Thyroid gland (tissue), 7 donors: ENCODE measurements around a stretch of chr14.

DNA sequence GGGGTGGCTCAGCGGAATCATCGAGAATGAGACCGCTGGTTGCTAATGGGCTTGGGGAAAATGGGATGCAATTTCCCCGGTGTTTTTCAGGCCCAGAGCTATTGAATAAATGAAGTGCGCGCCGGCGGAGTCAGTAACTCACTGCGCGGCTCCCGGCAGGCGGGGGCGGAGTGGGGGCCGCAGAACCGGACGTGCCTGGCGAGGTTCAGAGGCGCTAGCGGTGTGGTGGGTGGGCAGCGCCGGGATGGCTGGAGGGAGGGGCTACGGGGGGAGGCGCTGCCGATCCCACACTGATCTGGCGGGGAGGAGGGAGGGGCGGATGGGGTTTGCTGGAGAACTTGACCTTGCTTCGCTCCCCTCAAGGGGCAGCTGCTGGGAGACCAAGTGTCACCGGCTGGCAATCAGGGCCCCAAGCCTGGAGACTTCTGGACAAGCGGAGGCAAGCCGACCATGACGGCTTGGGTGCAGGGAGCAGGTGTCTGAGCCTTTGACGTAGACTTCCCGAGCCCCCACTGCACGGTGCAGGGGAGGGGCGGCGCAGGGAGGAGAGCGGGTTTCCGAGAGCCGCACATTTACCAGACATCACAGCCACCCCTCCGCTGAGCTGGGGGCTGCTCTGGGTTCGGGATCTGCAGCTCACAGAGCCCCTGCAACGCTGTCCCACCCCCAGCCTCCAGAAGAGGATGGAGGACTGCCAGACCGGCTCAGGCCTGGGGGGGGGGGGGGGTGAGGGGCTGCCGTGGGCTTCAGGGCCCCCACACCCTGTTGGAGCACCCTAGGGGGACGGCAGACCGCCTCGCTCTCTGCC lies 174.1 kb upstream of the RTL1 start:
- PRO-cap, 2 experiments = no peak in any of the 2 experiments
- RAMPAGE, long total RNA, 5 experiments = no peak in any of the 5 experiments

DNA sequence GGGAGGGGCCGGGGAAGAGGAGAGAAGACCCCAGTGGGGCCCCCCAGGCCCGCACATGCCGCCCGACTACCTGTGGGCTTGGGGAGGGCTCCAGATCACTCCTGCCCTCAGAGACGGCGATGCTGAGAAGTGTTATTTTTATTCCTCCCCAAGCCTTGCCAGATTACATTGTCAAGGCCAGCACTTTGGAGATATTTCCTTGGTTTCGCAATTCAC lies 285.9 kb upstream of the PPP2R5C start:
- PRO-cap, 2 experiments = no peak in any of the 2 experiments
- RAMPAGE, long total RNA, 5 experiments = no peak in any of the 5 experiments

GRCh38 chr14:101476350-101476887 lies 285.1 kb upstream of the PPP2R5C start:
- PRO-cap, 2 experiments = no peak in any of the 2 experiments
- RAMPAGE, long total RNA, 5 experiments = no peak in any of the 5 experiments

DNA sequence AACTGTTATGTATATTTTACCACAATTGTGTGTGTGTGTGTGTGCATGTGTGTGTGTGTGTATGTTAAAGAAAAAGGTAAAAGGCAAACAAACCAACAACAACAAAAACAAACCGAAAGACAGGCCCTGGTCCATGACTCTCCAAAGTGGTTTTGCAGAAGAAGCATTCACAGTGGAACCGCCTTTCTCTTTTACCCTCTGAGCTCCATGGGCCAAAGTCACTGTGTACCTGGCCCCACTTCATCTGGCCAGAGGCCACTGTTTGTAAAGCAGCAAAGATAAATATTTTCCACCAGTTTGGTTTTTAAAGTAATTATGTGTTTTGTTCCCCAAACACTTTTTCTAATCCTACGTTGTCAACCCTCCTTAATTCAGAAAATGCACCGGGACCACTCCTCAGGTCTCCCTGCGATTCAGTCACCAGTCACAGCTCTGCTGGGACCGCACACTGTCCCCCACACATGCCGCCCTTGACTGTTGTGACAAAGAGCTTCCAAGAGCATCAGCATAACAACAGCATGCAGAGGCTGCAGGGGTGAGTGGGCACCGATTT lies 265.7 kb upstream of the PPP2R5C start:
- PRO-cap, 2 experiments = no peak in any of the 2 experiments
- RAMPAGE, long total RNA, 5 experiments = no peak in any of the 5 experiments

DNA sequence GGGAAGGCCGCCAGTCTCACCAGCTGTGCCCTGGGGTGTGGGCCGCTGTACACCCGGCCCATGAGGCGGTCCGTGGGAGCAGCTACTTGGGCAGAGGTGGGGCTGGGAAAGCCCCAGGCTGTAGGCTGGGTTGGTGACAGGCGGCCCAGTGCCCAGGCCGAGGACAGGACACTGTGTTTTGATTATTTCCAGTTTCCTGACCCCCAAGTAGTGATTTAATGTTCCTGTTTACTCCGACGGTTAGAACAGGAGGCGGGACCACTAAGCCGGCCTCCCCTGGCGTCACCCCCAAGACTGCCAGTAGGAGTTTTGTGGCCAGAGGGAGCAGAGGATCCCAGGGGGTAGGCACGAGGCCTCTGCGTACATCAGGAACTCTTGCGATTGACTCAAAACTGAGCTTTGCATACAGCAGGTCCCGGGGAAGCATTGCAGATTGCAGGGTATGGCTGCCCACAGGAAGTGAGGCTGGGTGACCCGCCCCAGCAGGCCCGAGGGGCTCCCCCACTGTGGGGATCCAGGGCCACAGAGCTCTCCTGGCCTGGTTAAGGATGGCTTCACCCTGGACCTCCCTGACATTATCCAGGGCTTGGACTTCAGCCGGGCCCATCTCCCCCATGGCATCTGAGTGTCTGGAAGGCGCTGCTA lies 242.7 kb upstream of the PPP2R5C start:
- PRO-cap, 2 experiments = peak in 1 of 2 experiments; most common plus-strand start position 318 of the sequence (in 1); most common minus-strand start position 217 of the sequence (in 1)
- RAMPAGE, long total RNA, 5 experiments = no peak in any of the 5 experiments

DNA sequence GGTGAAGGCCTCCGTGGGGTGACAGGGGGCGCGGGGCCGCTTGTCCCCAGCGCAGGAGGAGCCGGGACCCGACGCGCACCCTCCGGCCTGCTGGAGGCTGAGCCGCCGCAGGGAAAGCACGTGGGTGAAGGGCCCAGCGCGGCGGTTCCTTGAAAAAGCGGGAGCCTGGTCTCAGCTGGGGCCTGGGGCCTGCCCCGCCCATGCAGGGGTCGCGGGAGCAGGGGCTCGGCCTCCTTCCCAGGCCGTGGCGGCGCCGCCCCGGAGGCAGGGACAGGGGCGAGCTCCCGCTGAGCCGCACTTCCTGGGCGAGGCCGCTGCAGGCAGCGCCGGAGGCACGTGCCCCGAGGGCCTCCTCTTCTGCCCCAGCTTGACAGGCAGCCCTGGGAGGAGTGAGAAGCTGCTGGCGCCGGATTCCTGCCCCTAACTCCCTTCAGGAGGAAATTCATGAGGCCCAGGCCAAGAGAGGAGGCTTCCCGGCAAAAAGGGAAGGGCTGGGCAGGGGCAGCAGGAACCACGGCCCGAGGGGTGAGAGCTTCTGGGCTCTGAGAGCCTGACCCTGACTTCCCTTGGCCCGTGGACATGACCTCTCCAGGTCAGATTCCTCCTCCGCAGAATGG lies 55.4 kb upstream of the PPP2R5C start:
- PRO-cap, 2 experiments = peak in 1 of 2 experiments; most common plus-strand start position 373 of the sequence (in 1); most common minus-strand start position 260 of the sequence (in 1)
- RAMPAGE, long total RNA, 5 experiments = no peak in any of the 5 experiments

DNA sequence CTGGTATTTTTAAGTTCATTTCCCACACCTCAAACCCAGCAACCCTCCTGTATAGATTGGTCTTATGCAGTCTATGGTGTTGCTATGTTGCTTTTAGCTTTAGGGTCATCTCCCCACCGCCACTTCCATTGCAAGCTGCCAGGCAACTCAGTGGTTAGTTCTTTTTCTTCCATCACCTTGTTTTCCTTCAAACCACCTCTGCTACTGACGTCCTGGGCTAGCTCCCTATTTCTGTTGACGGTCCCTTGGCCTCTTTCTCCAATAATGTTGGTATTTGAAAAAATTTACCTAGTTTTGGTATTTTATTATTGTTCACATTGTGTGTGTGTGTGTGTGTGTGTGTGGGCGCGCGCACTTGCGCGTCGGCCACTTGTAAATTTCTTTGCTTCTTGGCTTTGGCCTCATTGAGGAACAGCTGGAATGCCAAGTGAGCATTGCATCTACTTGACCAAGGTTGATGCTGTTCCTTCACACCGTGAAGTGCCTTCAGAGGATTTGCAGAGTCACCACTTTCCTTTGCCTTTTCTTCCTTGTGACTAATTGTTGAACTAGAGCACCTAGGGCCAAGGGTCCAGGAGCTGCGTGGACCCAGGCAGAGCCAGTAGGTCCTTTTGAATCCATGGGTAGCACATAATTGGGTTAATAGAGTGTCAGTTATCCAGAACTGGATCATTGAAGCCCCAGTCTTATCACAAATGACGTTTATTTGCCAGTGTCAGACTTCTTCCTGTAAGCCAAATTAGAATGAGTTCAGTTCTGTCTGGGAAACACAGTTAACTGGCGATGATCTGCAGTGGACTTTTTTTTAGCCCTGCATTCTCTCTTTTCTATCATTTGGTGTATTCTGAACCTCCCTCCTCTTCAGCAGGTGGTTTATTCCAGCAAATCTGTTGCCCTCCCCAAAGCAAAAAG lies 2.4 kb downstream of the PPP2R5C start:
- PRO-cap, 2 experiments = peak in 1 of 2 experiments; most common plus-strand start position 551 of the sequence (in 1); most common minus-strand start position 269 of the sequence (in 1)
- RAMPAGE, long total RNA, 5 experiments = no peak in any of the 5 experiments

- PRO-cap, 2 experiments = no peak in any of the 2 experiments
- RAMPAGE, long total RNA, 5 experiments = no peak in any of the 5 experiments
Observed at GRCh38 chr14:101845329-101846160, 84.0 kb downstream of the PPP2R5C start.

DNA sequence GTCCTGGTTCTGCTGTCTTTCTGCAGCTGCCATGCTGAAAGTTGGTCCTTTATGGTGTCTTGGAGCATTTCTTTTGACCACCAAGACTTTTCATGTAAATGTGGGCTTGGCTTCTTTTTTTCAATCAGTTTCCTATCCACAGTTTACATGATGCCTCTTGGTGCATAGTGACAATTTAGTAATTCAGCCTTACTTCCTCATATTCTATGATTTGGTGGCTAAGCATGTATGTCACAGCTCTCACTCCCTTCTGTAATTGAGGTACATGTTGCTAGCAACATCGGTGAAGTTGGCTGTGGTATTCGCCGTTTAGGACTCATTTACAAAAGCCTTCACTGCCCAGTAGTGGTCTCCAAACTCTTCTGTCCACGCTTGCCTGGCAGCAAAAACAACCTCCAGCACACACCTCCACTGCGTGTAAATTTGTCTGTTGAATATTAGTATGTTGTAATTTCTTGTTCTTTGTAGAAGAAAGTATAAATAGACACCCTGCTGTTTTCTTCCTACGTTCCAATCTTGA lies 90.3 kb downstream of the PPP2R5C start:
- PRO-cap, 2 experiments = no peak in any of the 2 experiments
- RAMPAGE, long total RNA, 5 experiments = no peak in any of the 5 experiments

GRCh38 chr14:101874991-101875691 lies 89.2 kb upstream of the DYNC1H1 start:
- PRO-cap, 2 experiments = no peak in any of the 2 experiments
- RAMPAGE, long total RNA, 5 experiments = no peak in any of the 5 experiments

DNA sequence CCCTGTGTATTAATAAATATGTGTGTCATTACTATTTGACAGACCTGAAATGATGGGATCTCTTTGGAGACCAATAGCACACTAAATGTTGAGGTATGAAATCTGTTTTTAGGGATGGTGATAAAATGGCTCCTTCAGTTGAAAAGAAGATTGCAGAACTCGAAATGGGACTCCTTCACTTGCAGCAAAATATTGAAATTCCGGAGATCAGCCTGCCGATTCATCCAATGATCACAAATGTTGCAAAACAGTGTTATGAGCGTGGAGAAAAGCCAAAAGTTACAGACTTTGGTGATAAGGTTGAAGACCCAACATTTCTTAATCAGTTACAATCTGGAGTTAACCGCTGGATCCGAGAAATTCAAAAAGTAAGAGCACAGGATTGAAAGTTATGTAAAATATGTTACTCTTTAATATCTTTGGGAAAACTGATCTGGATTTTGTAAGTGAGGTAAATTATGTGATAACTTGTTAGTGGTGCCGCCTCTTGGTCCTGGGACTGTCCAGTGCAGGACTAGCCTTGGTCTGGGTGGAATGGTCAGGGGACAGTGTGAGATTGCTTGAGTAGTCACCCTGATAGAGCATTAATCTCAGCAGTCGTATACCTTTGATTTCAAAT lies 15.3 kb downstream of the DYNC1H1 start:
- PRO-cap, 2 experiments = no peak in any of the 2 experiments
- RAMPAGE, long total RNA, 5 experiments = no peak in any of the 5 experiments

DNA sequence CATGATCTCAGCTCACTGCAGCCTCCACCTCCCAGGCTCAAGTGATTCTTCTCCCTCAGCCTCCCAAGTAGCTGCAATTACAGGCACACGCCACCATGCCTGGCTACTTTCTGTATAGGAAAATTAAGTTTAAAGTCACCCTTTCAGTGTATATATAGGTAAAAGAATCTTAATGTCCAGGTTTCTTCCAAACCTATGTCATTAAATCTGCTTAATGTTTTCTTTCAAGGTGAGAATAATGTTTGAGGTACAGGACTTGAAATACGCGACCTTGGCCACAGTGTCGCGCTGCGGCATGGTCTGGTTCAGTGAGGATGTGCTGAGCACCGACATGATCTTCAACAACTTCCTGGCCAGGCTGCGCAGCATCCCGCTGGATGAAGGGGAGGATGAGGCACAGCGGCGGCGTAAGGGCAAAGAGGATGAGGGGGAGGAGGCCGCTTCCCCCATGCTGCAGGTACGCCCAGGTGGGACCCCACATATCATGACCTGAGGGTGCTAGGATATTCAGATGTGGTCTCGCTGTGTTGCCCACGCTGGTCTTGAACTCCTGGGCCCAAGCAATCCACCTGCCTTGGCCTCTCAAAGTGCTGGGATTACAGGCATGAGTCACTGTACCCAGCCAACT lies 50.6 kb downstream of the DYNC1H1 start:
- PRO-cap, 2 experiments = no peak in any of the 2 experiments
- RAMPAGE, long total RNA, 5 experiments = no peak in any of the 5 experiments

DNA sequence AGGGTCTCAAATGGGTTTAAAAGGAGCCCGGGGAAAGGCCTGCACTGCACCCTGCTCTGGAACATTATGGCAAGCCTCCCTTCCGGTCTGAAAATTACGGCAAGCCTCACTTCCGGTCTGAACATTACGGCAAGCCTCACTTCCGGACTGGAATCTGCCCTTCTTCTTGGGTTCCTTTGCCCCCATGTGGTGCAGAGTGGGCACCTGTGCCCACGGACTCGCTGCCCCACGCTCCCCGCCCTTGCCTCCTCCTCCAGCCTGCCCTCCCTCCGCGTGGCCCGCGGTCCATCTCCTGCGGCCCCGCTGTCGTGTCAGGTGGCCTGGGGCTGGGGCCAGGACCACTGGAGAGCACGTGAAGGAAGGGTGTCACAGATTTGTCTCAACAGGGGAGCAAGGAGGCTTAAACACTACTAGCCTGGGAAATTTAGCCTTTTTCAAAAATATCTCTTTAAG lies 77.4 kb downstream of the MOK start:
- PRO-cap, 2 experiments = peak in 1 of 2 experiments; most common minus-strand start position 68 of the sequence (in 1)
- RAMPAGE, long total RNA, 5 experiments = no peak in any of the 5 experiments

- PRO-cap, 2 experiments = no peak in any of the 2 experiments
- RAMPAGE, long total RNA, 5 experiments = no peak in any of the 5 experiments
Observed at GRCh38 chr14:102264819-102265424, 40.0 kb downstream of the MOK start.

DNA sequence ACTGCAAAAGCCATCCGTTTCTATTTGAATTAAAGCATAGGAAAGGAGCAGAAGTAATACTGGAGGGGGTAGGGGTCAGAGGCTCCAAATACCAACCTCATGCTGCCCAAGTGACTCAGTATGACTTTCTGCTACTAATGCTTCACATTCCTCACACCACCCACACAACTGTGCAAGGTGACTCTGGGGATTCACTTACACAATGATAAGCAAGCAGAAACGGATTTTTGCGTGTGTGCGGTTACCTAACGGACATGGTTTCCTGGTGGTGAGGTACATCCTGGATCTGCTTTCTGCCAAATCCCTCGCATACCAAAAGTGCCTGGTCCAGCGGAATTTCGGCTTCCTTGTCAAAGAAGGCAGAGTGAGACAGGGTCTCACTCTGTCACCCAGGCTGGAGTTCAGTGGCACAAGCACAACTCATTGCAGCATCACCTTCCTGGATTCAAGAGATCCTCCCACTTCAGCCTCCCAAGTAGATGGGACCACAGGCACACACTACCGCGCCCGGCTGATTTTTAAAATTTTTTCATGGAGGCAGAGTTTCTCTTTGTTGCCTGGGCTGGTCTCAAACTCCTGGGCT lies 25.0 kb downstream of the MOK start:
- PRO-cap, 2 experiments = no peak in any of the 2 experiments
- RAMPAGE, long total RNA, 5 experiments = no peak in any of the 5 experiments

GRCh38 chr14:102353128-102353525 lies 9.6 kb downstream of the CINP start:
- PRO-cap, 2 experiments = no peak in any of the 2 experiments
- RAMPAGE, long total RNA, 5 experiments = no peak in any of the 5 experiments

DNA sequence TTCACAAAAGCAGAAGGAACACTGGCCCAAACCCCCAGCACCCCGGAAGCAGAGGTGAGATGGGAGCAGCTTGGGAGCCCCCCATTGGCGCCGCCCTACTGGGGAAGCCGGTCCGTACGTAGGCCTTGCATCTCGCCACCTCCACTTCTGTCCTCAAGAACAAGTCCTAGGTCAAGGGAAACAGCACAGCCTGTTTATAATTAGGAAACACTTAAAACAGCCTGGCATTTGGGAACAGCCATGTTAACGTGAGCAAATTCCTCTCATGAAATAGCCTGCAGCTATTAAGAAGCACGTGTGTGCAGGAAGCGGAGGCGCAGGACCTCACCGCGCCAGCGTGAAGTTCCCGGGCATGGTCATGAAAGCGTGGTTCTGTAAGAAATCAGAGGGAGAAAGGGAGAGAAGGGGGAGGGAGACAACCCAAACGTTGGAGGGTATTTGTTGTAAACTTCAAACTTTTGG lies 7.7 kb downstream of the ANKRD9 start:
- PRO-cap, 2 experiments = no peak in any of the 2 experiments
- RAMPAGE, long total RNA, 5 experiments = no peak in any of the 5 experiments

GRCh38 chr14:102511463-102512010 lies 2.0 kb upstream of the ANKRD9 start:
- PRO-cap, 2 experiments = no peak in any of the 2 experiments
- RAMPAGE, long total RNA, 5 experiments = no peak in any of the 5 experiments

DNA sequence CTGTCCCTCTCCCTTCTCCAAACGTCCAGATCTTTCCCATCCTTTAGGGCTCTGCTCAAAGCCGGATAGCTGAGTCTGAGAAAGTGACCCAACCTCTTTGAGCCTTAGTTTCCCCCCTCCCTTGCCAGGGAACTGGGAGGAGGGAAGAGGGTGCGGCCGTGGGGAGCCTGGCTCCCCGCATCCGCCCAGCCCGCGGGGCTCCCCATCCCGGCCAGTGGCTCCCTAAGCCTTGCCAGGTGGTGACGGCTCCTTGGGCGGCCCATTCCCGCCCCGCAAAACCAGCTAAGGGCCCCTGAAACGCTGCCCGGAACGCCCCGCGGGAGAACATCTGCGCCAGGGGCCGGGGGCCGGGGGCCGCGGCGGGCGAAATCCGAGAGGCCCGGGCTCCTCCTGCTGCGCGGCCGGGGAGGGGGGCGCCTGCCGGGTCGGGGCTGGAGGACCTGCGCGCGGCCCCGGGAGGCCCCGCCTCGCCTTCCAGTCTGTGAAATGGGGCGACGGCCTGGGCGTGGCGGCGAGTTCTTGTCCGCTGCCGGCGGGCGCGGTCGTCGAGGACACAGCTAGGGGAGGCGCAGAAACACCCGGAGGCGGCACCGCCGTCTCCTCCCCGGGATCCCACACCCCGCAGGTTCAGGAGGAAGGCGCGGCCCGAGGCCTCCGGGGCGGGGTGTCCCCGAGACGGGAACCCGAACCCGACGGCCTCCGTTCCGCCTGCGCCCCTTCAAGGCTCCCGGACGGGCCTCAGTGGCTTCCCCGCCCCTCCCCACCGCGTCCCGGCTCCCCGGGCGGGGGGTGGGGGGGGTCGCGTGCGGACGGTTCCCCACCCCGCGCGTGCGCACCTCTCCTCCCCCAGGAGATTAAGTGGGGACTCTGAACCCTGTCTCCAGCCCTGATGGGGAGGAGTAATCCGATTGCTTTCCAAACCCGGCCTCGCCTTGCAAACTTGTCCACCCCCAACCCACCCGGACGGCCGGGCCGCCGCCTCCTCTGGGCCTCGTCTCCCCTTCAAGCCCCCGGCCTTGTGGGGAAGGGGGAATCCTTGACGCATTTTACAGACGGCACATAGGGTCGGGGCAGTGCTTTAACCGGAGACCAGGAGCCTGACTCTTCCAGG lies 35.1 kb upstream of the ANKRD9 start:
- PRO-cap, 2 experiments = no peak in any of the 2 experiments
- RAMPAGE, long total RNA, 5 experiments = no peak in any of the 5 experiments

DNA sequence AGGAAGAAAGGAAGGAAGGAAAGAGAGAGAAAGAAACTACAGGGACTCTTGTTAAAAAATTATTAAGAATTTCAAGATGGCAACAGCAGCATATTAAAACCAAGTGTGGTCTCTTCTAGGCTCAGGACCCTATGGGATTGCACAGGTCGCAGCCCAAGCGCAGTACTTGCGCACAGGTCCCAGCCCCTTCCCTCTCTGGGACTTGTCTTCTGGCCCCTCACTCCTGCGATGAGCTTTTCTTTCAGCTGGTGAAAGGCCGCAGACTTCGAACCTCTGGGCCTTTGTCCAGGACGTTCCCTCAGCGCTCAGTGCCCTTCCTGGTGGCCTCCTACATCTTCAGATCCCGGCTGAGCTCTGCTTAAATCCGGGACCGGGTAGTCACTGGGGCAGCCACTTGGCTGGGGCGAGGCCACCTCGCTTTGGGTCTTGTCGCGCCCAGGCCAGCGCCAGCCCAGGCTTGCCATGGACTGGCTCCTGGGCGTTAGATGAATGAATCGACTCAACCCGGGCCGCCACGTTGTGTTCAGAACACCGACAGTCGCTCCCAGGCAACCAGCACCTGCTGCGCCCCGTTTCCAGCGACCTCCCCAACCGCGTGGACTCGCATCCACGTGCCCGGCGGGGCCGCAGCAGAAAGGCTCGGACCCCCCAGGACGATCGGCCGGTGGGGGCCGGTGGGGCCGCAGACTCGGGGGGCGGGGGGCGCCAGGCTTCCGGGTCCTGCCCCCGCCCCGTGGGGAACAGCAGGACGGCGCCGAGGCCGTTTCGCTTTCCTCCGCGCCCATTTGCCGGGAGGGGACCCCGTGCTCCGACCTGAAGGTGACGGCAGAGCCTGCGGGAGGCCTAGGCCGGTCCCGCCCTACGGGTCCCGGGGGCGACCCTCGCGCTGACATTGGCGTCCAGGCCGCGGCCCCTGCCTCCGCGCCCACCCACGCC lies 37.6 kb upstream of the RCOR1 start:
- PRO-cap, 2 experiments = peak in 2 of 2 experiments; most common plus-strand start position 361 of the sequence (in 1); most common minus-strand start position 787 of the sequence (in 1)
- RAMPAGE, long total RNA, 5 experiments = no peak in any of the 5 experiments